Zone of skin (tissue), 1 donor: ENCODE results near the genes AASS, LMOD2, POT1, GCC1 and LRRC4.

- RRBS = 2% methylated on average over 7 of the region's 54 CpGs
Measured at GRCh38 chr7:122143659-122144332, at the start of gene AASS. Gene AASS (minus strand): TSS chr7:122144249.

DNA sequence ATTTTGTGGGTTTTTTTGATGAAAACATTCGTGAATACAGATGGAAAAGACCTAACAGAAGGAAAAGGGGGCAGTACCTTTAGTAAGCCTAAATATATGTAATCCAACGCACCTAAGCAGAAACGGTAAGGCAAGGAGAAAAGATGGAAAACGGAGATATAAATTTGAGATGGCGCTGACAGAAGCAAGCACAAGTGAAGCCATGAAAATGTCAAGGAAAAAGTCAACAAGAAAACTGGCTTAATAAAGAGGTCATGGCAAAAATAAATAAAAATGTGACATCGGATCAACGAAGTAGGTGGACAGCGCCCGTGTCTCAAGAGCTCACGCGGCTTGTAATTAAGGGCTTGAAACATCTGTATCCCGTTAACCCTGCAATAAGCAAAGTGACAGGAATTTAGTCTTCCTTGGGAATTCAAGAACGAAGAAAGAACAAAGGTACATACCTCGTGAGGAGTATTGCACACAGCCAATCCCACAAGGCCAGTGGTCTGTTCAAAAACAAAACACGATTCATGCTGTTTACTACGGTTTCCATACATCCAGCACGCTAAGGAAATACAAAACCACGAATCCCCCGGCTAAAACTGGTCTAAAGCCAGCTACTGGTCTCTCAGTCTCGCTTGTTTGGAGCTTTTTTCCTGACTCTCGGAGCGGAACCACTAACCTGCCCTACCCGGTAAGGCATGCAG lies 514 bp downstream of the NDUFA5 start:
- RRBS = 2% methylated on average over 4 of the region's 23 CpGs

GRCh38 chr7:123655445-123656167 lies at the start of gene LMOD2:
Gene LMOD2 (plus strand): TSS chr7:123655866.
- RRBS = no CpG with 5 or more reads among the region's 11 CpGs

DNA sequence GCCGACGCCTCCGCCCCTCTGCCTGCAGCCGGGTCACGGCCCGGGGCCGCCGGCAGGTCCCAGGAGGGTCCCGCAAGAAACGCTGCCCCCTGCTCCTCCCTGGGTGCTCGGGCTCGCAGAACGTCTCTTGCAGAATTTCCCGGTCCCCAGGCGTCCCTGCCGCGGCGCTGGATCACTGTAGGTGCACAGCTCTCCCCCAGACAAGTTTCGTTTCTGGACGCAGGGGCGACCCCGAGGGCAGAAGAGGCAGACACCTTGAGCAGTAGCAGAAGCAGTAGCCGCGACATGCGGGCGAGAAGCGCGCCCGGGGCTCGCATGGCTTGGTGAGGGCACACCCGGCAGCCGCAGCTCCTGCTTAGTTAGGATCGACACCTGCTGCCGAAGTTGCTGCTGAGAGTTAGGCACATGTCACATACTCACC lies 922 bp downstream of the GPR37 start:
- RRBS = 1% methylated on average over 10 of the region's 34 CpGs

DNA sequence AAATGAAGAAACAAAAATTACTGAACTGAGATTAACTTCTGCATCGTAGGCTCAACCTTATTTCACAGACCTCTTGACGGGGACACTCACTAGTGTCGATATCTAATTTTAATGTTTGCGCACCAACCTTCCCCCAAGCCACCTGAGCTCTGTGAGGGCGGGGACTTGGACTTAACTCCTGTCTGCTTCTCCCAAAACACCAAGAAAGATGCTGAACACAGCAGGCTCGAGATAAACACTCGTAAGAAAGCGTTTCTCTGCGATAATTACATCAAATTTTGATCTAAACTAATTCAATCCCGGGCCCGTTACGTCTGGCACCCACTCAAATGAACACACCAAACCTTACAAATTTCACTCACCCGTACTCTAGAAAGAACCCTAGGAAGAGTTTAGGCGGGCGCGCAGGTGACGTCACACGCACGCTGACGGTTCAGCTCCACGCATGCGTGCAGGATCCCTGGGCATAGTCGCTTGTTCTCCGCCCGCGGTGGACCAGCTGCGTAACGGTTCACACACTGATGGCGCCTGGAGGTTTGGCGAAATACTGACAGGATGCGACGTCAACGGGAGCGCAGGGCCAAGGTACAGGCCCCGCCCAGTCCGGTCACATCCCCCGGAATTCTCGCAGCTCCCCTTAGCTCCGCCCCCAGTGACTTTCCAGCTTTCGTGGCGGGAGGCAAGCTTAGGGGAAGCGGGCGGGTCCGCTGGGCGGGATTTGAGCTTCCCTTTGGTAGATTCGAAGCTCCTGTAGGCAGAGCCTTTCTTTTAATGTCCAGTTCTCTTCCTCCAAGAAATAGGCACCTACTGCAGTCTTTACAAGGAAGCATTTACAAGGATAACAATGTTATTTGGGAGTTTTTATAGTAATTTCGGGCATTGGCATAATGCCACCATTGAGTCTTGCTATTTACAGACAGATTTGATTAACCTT lies at the start of gene POT1:
Gene POT1, minus strand, starts transcription at position 394 of the 934 bp plus-strand sequence.
- RRBS = no CpG with 5 or more reads among the region's 47 CpGs

- RRBS = no CpG with 5 or more reads among the region's 4 CpGs
Measured at GRCh38 chr7:127227730-127228202, 25.0 kb downstream of the GRM8 start.

DNA sequence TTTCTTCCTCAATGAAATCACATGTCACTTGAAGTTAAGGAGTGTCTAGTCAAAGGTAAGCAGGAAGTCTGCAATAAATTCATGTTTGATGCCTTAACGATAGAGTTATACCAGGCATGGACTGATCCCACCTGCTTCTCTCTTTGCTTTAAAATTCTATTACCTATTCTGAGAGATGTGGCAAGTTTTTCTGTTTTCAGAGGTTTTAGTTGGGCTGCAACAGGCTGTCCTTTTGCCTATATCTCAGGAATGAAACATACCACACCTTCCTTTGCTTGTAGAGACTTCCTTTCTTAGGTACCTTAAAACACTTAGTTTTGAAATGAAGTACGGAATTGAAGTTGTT lies 62.3 kb downstream of the ZNF800 start:
- RRBS = no CpG with 5 or more reads among the region's 2 CpGs

GRCh38 chr7:127351160-127352308 lies 41.0 kb downstream of the ZNF800 start:
- RRBS = no CpG with 5 or more reads among the region's 1 CpG

- RRBS = no CpG with 5 or more reads among the region's 1 CpG
Measured at GRCh38 chr7:127368983-127370157, 23.1 kb downstream of the ZNF800 start.

DNA sequence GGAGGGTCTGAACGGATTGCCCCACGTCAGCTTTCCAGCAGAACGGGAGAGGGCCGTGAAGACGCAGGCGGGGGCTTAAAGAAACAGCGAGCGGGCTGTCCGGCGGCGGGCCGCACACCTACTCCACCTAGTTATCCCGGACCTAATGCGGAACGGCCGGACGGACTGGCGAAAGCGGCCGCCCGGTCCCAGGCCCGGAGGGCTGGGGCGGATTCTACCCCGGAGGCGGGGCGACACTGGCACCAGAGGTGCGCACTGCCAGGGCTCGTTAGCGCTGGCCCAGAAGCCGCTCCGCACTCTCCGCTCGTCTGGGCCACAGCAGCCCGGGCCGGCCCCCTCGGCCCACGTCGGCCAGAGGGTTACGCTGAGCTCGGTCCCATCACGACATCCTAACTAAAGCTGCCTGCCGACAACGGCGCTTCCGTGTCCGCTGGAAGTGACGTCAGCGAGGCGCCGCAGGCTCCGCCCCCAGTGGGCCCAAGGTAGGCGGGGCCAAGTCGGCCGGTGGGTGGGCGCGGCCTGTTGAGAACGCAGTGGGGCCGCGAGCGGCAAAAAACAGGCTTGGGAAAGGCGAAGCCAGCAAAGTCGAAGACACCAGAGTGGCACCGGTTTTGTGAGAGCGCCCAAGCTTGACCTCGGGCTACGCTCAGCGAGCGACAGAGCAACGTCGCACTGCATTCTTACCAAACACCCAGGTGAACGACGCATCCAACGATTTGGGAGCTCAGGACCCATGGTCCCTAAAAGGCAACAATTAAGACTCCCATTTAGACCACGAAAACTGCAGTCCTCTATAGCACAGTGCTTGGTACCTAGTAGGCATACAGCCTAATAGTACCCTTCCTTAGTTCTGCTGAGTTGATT lies at the start of gene GCC1:
Gene GCC1, minus strand, starts transcription at position 414 of the 864 bp plus-strand sequence.
- RRBS = 1% methylated on average over 18 of the region's 74 CpGs

DNA sequence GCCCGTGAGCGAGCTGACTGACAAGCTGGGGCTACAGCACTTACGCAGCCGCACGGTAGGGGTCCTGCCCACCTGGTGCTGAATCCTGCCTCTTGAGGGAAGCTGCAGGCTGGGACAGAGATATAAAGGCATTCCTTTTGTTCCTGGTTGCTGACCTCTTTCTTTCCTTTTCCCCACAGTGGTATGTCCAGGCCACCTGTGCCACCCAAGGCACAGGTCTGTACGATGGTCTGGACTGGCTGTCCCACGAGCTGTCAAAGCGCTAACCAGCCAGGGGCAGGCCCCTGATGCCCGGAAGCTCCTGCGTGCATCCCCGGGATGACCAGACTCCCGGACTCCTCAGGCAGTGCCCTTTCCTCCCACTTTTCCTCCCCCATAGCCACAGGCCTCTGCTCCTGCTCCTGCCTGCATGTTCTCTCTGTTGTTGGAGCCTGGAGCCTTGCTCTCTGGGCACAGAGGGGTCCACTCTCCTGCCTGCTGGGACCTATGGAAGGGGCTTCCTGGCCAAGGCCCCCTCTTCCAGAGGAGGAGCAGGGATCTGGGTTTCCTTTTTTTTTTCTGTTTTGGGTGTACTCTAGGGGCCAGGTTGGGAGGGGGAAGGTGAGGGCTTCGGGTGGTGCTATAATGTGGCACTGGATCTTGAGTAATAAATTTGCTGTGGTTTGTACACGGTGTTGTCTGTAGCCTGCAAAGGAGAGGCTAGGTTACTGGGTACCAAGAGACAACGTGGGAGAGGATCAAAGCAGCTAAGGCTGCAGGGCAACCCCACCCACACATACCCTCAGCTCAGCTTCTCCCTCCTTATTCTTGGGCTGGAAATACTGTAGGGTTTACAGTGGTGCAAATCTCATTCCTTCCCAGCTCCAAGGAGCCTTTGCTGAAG lies 2.3 kb upstream of the FSCN3 start:
- RRBS = no CpG with 5 or more reads among the region's 15 CpGs

DNA sequence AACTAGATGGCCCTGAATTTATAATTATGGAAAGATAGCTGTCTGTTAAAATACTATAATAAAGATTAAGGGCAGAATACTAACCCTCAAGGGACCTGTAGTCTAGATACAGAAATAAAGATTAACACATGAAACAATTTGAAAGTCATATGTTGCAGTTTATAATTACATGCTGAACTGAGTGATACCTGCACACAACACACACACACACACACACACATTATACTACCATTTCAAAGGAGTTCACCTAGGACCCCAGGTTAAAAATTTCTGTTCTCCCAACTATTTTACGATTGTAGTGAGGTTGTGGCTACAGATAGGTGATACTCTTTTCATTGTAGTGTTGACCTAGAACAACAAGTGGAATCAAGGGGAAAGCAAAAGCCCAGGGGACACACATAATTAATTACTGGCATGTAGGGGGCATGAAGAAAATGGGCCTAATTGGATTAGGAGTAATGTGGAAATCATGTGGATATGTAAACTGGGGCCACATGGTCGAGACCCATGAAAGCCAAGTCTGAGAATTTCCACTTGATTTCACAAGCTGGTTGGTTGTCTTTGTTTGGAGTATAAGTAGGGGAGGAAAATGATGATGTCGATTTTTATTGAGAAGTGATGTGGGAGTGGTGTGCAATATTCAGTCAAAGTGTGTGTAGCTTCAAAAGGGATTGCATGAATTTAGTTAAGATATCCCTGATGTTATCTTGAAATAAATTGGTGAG lies 132.0 kb downstream of the LRRC4 start:
- RRBS = no CpG with 5 or more reads among the region's 3 CpGs

- RRBS = 2% methylated on average over 58 of the region's 123 CpGs
Measured at GRCh38 chr7:128030690-128031787, at the start of gene LRRC4. Gene LRRC4 (minus strand): TSS chr7:128031437.

DNA sequence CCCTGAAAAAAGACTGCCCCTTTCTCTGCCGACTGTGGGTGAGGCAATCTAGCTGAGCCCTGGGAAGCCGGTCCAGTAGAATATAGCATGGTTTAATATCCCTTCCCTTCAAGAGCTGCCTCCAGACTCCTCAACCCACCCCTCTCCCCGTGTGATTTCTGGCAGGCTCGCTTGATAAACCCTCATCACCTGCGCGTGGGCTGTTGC lies 1.9 kb upstream of the LRRC4 start:
- RRBS = no CpG with 5 or more reads among the region's 6 CpGs

- RRBS = no CpG with 5 or more reads among the region's 6 CpGs
Measured at GRCh38 chr7:128061925-128062432, 30.7 kb upstream of the LRRC4 start.

GRCh38 chr7:128108691-128109506 lies 77.7 kb upstream of the LRRC4 start:
- RRBS = no CpG with 5 or more reads among the region's 11 CpGs

DNA sequence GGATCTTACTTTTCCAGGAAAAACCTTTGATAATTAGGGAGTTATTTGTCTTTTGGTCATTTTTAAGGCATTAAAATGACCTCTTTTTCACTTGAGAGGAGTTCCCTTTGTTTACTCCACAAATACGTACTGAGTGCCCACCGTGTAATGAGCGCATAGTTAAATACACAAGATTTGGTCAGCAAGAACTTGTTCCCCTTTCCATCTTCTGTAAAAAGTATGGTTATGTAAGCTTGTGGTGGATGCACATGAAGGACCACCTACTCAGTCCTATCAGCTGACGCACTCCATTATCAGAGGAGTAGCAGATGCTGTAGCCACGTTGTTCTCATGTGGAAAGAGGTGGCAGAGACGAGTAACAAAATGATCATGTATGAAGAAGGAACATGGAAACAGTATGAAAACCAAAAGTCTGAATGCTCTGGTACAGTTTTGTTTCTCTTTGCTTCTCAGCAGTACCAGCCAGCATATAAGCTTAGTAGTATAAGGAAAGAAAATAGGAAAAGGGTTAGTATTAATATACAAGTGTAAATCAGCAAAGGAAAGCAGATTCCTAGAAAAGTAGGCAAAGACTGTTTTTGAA lies 78.0 kb upstream of the GARIN1A start:
- RRBS = no CpG with 5 or more reads among the region's 6 CpGs

DNA sequence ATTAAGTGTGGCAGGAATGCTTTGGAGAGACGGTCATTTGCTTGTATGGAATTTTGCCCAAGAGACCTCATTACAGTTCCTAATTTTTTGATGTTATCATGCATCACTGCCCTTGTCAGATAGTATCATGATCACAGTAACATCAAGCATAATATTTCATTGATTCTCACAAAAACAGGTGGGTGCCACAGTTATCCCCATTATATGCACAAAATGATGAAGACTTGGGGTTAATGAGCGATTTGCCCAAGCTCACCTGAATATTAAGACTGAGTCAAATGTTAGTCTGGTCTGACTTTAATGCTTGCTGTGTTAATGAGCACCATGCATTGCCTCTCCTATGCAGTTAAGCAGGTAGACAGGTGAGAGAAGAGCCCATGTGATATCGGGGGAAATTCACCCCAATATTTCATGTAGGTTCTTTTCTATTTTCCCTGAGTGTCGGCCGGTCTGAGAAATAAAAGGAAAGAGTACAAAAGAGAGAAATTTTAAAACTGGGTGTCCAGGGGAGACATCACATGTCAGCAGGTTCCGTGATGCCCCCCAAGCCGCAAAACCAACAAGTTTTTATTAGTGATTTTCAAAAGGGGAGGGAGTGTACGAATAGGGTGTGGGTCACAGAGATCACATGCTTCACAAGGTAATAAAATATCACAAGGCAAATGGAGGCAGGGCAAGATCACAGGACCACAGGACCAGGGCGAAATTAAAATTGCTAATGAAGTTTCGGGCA lies 42.2 kb upstream of the GARIN1A start:
- RRBS = no CpG with 5 or more reads among the region's 10 CpGs

- RRBS = no CpG with 5 or more reads among the region's 4 CpGs
Measured at GRCh38 chr7:128645676-128646073, 26.4 kb upstream of the GARIN1A start.